HT1080 (cell line): ENCODE results near the genes SMCO3, ART4, PTPRO, MGST1 and LMO3.

DNA sequence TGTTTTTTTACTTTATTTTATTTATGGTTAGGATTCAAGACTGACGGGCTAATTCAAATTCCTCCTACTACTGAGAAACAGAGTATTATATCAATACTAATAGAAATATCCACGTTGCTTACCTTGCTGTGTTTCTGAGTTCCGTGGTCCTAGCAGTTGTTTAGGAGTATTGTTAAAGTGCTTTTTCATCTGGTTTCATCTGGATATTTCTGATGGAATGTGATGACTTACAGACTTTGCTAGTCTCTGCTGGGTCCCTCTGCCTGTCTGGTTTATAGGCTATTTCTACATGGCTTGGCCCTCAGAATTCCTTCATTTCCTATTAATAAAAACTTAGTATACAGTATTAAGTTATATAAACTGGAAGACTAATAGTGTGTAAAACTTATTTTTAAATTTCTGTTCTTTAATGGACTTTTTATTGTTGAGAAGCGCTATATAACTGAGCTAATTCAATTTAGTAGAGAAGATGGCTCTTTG, at the start of gene SMCO3:
Gene SMCO3, minus strand, starts transcription at position 179 of the 480 bp plus-strand sequence.
RAMPAGE:
- cytosol, long total RNA = no peak
- long total RNA = no peak
- nucleus, long total RNA = no peak

GRCh38 chr12:14841585-14842383, 1.5 kb downstream of the ART4 start:
RAMPAGE:
- cytosol, long total RNA = no peak
- long total RNA = no peak
- nucleus, long total RNA = no peak

RAMPAGE:
- cytosol, long total RNA = no peak
- long total RNA = no peak
- nucleus, long total RNA = no peak
These were observed at the start of gene ART4 for GRCh38 chr12:14842811-14843979. TSS of gene ART4 (minus strand) at chr12:14843526.

RAMPAGE:
- cytosol, long total RNA = no peak
- long total RNA = no peak
- nucleus, long total RNA = no peak
These were observed 7.3 kb upstream of the MGP start for GRCh38 chr12:14892777-14893527.

DNA sequence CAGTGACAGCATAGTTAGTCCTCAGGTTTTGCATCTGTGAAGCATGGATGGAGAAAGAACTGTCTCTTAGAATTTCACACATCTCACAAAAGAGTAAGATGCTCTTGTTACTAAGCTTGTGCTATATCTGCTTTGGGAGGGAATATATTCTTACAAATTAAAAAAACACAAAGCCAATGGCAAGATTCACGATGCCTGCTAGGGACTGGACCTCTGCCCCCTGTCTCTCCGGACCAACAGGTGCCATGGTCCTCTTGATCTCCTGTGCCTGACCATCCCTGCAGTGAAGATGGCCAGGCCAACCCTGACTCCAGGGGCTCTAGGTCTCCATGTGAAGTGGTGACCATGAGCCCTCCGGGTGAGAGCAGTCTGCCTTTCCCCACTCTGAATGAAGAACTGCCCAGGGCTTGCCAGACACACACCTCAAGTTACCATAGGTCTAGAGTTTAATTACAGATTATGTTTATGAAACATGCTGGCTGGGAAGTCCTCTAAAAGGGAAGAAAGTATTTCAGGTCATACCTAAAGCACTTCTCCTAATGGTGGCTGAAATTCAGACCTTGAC, 1.5 kb downstream of the ARHGDIB start:
RAMPAGE:
- cytosol, long total RNA = no peak
- long total RNA = no peak
- nucleus, long total RNA = no peak

GRCh38 chr12:15215204-15215744, 5.9 kb downstream of the RERG start:
RAMPAGE:
- cytosol, long total RNA = no peak
- long total RNA = no peak
- nucleus, long total RNA = no peak

GRCh38 chr12:15322279-15323216, at the start of gene PTPRO:
TSS of gene PTPRO (plus strand) at chr12:15322508.
RAMPAGE:
- cytosol, long total RNA = start-site peak on the plus strand at chr12:15322506-15322559, 6 and 5 reads in 2 replicates
- long total RNA = no peak
- nucleus, long total RNA = no peak

RAMPAGE:
- cytosol, long total RNA = no peak
- long total RNA = no peak
- nucleus, long total RNA = no peak
These were observed 88.7 kb downstream of the EPS8 start for GRCh38 chr12:15700469-15701002.

DNA sequence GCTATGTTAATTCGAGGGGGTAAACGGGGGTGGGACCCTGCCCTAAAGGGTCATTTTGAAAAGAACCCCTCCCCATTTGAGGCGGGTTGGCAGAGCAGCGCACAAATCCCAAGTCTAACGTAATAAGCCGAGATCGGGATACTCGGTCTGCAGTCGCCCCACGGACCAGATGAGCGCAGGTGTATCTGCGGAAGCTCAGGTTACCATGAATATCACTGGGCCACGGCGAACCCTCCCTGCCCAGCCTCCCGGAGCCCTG, 592 bp downstream of the EPS8 start:
RAMPAGE:
- cytosol, long total RNA = no peak
- long total RNA = no peak
- nucleus, long total RNA = no peak

DNA sequence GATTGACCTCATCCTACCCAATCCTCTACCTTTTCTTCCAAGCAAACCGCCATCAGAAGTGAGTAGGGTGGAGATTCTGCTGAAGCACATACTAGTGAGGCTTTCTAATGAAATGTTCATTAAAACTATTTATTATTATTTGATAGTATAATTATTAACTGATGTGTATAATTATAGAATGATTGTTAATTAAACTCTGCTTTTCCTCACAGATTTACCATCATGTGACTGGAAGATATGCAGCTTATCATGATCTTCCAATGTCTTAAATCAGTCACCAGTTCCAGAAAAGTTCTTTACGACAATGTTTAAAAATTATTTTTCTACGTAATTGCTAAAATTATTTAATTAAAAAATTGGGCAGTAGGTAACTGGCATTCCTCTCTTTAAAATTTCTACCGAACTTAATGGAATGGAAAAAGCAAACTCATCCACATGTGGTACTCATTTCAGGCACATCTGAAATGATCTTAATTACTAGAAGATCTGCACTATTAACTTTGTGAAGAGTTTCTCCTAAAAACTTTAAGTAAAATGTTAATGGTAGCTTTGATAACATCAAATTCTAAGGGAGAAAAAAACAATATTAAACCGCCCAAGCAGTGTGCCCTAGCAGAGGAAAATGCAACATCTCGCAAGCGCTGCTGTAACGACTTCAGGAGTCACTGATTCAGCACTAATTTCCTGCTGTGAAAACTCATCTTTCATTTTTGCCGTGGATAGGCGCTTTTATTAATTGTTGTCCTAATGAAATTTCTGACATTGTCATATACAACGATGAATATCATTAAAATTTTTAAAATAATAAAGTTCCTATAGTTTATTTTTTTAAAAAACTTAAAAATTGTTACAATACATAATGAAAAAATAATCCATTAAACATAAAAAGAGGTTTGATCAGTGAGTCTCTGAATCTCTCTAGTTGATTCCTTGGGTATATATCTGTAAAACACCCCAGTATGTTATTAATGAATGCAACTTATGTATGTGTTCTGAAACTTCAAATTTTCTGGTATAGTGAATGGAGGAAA, 125.7 kb downstream of the DERA start:
RAMPAGE:
- cytosol, long total RNA = no peak
- long total RNA = no peak
- nucleus, long total RNA = no peak

GRCh38 chr12:16332490-16332971, 14.9 kb upstream of the MGST1 start:
RAMPAGE:
- cytosol, long total RNA = no peak
- long total RNA = no peak
- nucleus, long total RNA = no peak

RAMPAGE:
- cytosol, long total RNA = start-site peak on the plus strand at chr12:16347626-16347725, 2,052 and 306 reads in 2 replicates
- long total RNA = start-site peak on the plus strand at chr12:16347652-16347674, 221 reads
- nucleus, long total RNA = no peak
These were observed at the start of gene MGST1 for GRCh38 chr12:16347337-16347923. TSS of gene MGST1 (plus strand) at chr12:16347645.

GRCh38 chr12:16347924-16348303, 469 bp downstream of the MGST1 start:
RAMPAGE:
- cytosol, long total RNA = no peak
- long total RNA = no peak
- nucleus, long total RNA = no peak

DNA sequence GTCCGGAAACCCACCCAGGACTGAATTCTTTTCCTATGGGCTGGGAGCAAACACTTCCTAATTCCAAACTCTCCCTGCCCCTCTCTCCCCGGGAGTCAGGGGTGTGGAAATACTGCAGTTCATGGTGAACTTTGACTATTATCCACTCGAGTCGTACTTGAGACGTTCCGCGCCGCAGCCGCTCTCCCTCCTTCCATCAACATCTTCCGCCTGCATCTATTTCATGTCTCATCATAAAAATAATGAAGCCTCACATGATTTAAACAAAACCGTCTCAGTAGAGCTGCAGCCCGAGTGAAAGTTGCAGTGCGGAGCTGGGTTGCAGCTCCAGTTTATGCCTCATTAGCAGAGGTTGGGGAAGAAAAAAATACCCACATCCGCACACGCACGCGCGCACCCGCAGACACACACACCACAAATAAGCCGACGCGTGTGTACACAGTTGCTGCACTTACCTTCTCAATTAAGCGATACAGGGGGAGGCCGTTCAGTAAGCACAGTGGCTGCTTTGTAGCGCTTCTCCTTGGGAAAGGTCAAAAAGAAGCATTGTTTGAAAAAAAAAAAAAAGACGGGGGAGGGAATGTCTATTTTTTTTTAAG, at the start of gene LMO3:
Gene LMO3, minus strand, starts transcription at position 552 of the 599 bp plus-strand sequence.
RAMPAGE:
- cytosol, long total RNA = no peak
- long total RNA = no peak
- nucleus, long total RNA = no peak

DNA sequence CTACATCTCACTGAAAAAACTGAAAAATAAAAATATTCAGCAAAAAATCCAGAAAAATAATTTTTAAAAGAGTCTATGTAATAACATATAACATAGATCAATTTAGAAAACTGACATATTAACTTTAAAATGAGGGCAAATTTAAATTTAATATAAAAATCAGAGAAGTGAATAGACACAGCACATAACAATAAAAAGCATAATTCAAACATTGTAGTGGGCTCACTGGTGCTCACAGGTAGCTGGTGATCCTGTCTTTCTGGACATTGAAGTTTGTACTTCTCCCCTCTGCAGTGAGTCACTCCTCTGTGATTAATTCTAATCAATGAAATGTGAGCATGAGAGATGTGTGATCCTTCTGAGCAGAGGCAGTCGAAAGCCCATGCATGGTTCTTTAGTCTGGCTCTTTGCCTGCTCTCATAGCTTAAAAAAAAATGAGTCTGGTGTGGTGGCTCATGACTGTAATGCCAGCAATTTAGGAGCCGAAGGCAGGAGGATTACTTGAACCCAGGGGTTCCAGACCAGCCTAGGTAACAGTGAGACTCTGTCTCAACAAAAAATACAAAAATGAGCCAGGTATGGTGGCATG, 59.0 kb upstream of the RERGL start:
RAMPAGE:
- cytosol, long total RNA = no peak
- long total RNA = no peak
- nucleus, long total RNA = no peak

DNA sequence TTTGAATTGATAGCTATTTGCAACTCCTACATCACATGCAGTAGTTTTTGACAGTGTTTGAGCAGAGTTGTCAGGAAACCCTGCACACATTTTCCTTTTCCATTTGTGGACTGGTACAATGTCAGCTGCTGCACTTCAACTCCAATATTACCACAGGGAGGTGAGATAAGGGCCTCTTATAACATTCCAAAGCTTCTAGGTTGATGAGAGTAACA, 93.0 kb upstream of the PLEKHA5 start:
RAMPAGE:
- cytosol, long total RNA = no peak
- long total RNA = no peak
- nucleus, long total RNA = no peak

DNA sequence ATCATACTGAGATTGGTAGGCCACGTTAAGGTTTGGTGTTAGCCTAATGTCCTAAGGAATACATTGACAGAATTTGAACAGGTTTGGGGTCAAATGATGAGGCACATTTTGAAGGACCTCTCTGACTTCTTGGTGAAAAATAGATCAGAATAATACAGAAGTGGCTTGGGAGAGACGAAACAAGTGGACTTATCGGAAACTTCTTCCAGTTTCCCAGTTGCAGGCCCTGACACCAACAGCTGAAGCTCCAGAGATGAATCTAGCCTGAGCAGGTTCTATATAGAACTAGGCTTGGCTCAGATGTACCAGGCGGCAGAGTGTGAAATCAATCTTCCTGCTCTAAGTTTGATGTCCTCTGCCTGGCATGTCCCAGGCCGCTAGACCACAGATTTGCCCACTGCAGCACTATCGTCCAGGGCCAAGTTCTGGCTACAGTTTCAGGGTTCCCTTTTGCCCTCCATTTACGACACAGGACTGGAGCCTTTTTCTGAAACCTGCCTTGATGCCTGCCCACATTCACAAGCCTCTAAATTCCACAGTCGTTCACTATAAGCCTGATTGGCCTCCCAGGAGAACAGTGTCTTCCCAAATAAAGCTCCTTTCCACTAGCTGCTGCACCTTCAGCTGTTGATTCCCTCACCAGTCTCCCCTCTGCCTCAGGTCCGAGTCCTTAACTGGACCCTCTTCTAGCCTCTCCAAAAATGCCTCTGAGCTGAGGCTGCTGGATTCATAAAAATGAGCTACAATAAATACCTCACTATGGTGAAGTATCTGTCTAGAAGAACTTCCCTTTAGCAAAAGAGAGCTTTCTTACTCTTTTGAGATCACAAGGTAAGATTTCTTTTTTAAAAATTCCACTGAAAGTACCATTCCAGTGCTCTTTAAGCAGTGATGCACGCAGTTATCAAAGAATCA, 91.2 kb upstream of the PLEKHA5 start:
RAMPAGE:
- cytosol, long total RNA = no peak
- long total RNA = no peak
- nucleus, long total RNA = no peak

DNA sequence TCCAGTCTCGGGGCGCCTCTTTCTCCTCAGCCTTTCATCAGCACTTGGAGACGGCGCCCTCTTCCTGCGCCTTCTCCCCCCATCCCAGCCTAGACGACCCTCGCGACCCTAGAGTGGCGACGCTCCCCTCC, 643 bp downstream of the PLEKHA5 start:
RAMPAGE:
- cytosol, long total RNA = no peak
- long total RNA = no peak
- nucleus, long total RNA = no peak

GRCh38 chr12:19307217-19308100, 131.8 kb upstream of the AEBP2 start:
RAMPAGE:
- cytosol, long total RNA = no peak
- long total RNA = no peak
- nucleus, long total RNA = no peak

DNA sequence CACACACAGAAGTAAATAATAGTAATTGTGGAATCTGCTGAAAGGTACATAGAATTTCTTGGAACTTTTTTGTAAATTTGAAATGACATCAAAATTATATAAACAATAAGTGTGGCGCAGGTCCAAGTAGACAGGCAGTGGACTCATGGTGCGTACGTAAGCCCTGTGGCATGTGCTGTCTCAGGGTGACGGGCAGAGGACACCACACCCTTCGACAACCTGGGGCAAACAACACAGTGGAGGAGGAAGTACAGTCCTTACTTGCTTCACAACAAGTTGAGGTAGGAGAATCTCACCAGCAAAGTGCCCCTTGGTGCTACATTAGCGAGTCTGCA, 180.9 kb downstream of the AEBP2 start:
RAMPAGE:
- cytosol, long total RNA = no peak
- long total RNA = no peak
- nucleus, long total RNA = no peak